Iris pigment epithelial cell (primary cell): ENCODE measurements around a stretch of chr13.

GRCh38 chr13:110707480-110707731 is 1.5 kb upstream of the CARS2 start:
- RRBS = no CpG with 5 or more reads among the region's 6 CpGs

GRCh38 chr13:110713117-110713602 is 340 bp upstream of the ING1 start:
- RRBS = 2% methylated on average over 4 of the region's 37 CpGs

- RRBS = no CpG with 5 or more reads among the region's 7 CpGs
Measured at GRCh38 chr13:110916303-110917085, 1.6 kb upstream of the ANKRD10 start.

DNA sequence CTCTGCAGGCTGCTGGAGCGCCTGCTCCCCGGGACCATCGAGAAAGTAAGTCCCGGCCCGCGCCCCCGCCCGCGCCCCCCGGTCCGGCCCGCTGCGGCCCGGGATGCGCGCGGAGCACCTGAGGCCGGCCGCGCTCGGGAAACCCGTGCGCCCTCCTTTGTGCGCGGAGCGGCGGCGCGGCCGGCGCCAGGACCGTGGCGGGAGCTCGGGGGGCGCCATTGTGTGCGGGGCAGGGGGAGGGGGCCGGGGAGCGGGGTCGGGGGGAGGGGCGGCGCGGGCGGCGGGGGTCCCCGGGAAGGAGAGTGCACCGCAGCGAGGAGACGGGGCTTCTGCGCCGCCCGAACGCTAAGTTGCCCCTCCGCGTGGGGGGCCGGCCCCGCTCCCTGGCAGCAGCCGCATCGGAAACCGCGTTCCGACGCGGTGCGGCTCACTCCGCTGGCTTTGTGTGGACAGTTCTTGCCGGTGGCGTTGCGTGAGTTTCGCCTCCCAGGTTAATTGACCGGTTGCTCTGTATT is 594 bp downstream of the ARHGEF7 start:
- RRBS = 3% methylated on average over 47 of the region's 70 CpGs

DNA sequence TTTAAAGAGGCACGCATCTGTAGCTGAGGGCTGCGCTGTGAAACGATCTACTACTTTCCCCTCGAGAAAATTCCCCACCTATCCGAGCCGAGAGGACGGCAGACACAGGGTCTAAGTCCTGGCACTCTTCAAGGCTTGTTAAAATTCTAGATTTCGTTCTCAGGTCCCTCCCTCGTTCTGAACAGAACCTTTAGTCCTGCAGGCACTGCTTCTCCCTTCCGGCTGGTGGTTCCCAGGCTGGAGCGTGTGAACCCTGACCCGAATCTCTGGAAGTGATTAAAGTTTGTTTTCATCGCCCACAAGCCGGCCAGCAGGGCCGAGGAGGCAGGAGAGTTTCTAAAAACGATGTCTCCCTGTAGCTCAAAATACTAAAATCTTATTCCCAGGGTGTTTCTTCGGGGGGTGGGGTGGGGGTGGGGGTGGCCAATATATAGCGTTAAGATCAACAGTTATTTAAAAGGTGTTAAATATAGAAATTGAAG is 1.1 kb downstream of the ARHGEF7 start:
- RRBS = 3% methylated on average over 4 of the region's 18 CpGs

DNA sequence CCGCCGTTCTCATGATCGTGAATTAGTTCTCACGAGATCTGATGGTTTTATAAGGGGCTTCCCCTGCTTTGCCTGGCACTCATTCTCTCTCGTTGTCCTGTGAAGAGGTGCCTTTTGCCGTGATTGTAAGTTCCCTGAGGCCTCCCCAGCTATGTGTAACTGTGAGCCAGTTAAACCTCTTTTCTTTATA is 68.9 kb downstream of the ARHGEF7 start:
- RRBS = no CpG with 5 or more reads among the region's 6 CpGs

DNA sequence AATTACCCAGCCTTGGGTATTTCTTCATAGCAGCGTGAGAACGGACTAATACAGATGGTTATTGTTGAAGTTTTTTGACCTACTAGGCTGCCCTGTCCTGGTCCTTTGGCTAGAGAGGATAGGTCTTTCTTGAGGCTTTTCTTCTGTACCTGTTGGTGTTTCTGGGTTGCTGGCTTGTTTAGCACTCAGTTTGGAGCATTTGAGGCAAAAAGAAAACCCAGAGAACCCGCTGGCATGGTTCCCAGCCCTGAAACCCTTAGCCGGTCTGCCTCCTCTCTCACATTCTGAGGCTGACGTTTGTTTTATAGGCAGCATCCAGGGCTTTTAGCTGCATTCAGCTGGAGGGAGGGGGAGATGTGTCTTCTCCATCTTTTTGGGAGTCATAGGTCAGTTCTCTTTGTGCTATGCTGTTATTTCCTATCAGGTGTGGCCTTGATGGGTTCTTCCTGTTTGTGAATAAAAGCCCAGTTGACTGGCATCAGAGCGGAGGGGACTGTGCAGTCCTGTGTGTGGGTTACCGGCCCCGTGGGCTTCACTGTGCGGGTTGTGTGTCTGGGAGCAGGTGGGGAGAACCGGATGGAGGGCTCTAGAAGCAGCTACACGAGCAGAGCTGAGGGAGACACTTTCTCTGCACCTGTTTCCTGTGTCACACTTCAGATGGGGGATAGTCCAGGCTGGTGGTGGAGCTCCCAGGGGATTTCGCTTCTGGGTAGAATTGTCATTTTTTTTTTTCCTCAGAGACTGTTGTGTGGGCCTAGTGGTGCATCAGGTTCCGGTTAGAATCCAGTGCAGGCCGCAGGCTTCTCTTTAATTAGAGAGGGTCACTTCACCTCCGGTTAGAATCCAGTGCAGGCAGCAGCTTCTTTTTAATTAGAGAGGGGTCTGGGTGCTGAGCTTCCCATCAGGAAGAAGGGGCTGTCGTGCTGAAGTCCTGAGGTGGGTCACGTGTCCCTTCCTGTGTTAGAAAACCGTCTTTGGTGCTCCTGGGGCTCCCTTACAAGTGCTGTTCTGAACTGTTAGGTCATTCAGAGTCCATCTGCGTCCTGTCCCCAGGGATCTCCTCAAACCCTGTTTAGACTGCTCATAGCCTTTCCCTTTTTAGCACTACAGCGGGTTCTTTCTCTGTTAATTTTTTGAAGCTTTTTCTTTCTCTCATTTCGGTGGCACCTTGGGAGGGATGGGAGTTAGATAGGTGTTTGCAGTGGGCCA is 69.6 kb downstream of the ARHGEF7 start:
- RRBS = 59% methylated on average over 6 of the region's 21 CpGs

DNA sequence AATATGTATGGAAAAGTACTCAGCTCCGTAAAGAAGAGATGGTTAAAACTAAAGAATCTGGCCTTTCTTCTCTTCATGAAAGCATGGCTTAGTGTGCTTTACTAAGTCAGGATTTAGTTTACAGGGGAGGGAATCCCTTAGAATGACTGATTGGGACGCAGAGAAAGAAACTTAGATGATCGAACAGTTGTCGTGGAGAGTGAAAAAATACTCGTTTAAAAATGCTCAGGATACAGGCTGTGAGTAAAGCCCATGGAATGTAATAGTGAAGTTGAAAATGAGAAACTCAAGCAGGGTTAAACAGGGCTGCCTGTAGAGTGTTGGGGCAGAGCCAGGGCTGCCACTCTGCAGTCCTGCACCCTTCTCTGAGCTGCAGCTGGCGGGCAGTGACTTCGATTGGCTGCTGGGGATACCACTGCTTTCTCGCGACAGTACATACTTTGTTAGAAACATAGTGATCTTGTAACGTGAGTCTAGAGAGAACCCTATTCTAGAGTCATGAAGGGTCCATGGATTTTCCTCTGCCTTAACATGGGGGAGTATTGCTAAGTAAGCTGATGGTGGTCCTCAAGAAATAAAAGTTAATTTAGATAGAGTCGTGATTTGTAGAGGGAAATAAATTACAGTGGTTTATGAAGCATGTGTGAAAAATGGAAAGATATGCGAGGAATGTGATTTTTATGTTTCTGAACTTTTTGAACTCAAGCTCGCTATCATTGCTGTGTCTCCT is 95.4 kb downstream of the ARHGEF7 start:
- RRBS = no CpG with 5 or more reads among the region's 13 CpGs

DNA sequence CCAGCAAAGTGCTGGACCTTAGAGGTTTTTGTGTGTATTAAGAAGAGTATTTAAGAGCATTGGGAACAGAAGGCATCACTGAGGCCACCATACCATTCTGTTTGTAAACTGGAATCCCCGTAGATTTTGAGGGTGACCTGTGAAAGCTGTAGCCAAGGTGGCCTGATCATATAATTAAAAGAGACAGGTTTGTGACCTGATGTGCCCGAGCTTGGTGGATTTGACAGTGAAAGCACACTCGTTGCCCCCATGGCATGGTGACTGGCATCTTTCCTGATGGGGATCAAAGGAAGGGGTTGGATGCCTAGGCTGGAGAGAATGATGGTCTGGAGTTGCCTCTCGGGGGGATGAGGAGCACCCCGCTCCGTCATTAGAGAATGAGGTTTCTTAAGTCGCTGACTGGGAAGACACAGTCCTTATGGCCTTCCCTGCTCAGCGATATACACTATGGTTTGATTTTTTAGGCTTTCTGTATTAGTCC is 82.0 kb upstream of the TEX29 start:
- RRBS = no CpG with 5 or more reads among the region's 8 CpGs

DNA sequence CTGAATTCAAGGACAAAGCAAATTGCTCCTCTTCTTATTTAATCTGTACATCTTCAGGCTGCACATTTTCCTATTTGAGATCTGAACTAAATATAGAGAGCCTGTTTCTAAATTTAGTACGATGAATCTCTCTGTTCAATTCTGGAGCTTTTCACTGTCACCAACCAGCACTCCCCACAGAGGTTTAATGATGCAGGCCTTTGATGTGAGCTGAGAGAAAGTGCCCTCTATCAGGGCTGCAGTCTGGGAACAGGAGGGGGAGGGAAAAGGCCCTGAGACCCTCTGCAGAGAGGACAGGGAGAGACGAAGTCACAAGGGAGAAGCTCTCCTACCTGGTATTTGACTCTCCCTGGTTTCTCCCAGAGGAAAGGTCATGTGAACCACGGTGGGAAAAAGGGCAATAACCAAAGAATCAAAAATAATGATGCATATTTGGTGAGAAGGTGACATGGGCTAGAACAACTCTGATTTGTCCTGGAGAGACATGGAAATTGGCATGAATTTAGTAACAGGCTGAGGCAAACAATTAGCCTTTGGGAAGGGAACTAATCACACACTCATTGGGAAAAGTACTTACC is 206.7 kb upstream of the SOX1 start:
- RRBS = no CpG with 5 or more reads among the region's 3 CpGs

DNA sequence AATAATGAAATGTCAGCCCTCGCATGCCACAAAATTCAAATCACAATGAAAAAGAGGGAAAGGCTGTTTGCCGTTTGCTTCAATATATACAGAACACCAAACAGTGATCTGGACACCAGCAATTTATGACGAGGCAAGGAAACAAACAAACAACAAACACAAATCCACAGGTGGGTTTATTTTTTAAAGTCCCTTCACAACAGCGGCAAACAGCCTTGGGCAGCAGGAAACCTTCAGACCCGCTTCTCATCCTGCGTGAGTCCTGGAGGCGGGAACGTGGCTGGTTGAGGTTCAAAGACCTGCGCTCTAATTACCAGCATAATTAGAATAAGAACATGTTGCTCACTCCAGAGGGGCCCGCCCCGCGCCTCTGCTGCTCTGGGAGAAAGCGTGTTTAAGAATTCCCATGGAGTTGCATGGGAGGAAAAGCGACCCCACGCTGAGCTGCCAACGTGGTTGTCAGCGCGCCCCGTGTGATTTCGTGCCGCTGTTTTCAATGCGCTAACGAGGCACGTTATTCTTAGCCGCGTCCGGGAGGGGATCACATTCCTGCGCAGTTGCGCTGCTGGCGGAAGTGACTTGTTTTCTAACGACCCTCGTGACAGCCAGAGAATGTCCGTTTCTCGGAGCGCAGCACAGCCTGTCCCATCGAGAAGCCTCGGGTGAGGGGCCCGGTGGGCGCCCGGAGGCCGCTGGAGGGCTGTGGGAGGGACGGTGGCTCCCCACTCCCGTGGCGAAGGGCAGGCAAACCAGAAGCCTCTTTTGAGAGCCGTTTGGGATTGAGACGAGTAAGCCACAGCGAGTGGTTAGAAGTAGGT is 174.0 kb upstream of the SOX1 start:
- RRBS = no CpG with 5 or more reads among the region's 47 CpGs

- RRBS = 2% methylated on average over 2 of the region's 18 CpGs
Measured at GRCh38 chr13:111893639-111893975, 173.3 kb upstream of the SOX1 start.

GRCh38 chr13:112057092-112057633 is 9.8 kb upstream of the SOX1 start:
- RRBS = no CpG with 5 or more reads among the region's 41 CpGs

- RRBS = no CpG with 5 or more reads among the region's 15 CpGs
Measured at GRCh38 chr13:112193620-112194212, 126.8 kb downstream of the SOX1 start.

DNA sequence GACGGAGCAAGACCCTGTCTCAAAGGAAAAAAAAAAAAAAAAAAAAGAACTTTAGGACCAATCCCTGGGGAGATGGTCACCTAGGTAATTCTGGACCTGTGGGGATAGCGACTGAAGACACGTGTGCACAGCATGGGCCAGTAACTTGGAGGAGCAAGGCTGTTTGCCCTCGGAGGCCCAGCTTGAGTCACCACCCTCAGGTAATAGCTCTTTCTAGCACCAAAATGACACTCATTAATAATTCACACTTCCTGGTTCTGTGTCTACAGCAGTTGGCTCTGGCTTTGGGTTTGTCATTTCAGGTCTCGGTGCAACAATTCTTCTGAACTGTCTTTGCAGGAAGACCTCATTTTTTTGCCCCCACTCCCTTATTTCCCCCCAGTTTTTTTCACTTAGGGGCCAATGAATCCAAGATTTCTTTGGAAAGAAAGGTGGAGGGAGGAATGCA is 3.9 kb upstream of the ATP11A start:
- RRBS = no CpG with 5 or more reads among the region's 5 CpGs

GRCh38 chr13:112707594-112708147 is 17.8 kb downstream of the ATP11A start:
- RRBS = 100% methylated on average over 1 of the region's 20 CpGs

DNA sequence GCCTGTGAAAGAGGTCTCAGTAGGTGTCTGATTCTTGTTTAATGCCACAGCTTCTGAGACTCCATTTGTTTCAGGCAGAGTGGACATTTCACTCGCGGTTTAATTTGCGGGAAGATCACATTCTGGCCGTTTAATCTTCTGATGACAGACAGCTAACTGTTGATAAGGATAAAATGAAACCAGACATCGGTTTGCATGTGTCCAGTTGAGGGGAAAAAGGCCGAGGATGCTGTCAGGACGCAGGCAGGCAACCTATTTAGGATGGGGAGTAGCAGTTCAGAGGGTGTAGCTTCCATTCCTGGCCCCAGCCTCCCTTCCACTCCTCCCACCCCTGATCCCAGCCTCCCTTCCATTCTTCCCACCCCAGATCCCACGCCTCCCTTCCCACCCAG is 23.7 kb downstream of the ATP11A start:
- RRBS = no CpG with 5 or more reads among the region's 8 CpGs

DNA sequence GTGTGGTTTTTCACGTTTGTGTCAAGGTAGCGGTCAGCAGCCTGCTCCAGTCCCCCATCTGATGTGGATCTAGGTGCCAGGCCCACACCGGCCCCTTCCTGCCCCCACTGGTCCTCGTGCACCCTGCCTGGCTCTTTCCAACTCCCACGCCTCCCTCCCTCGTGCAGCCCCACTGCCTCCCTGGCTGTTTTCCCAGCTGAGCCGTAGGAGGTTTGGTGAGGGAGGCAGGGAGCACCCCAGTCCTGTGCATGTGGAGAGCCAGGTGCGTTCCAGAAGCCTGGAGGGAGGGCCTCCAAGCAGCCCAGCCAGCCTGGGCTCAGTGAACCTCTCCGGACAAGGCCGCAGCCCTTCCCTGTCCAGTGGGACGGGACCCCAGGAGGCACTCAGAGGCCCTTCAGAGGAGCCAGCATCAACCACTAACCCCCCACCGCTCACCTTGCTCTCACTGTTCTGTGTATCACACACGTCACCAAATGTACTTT is 122.4 kb downstream of the ATP11A start:
- RRBS = no CpG with 5 or more reads among the region's 13 CpGs

DNA sequence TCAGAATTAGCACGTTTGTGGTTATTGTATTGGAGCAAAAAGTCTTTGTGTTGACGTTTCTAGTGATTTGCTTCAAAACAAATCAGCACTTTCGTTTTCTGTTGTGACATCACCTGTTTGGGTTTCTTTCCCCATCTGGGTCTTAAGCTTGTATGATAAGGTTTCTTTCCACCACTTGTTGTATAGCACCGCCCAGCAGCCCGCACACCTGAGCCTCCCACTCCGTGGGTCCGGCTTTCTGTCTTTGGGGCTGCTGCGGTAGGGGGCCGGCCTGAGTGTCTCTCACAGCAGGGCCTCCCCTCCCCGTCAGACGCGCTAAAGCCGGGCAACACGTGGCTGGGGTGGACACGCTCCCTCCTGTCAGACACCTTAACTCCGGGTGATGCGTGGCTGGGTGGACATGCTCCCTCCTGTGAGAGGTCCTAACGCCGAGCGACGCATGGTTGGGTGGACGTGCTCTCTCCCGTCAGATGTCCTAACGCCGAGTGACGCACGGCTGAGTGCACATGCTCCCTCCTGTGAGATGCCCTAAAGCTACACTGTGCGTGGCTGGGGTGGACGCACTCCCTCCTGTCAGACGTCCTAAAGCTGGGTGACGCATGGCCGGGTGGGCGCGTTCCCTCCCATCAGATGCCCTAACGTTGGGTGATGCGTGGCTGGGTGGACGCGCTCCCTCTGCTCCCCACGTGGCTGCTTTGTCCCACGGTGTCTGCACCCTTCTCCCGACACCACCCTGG is 126.2 kb upstream of the MCF2L start:
- RRBS = 67% methylated on average over 10 of the region's 41 CpGs

DNA sequence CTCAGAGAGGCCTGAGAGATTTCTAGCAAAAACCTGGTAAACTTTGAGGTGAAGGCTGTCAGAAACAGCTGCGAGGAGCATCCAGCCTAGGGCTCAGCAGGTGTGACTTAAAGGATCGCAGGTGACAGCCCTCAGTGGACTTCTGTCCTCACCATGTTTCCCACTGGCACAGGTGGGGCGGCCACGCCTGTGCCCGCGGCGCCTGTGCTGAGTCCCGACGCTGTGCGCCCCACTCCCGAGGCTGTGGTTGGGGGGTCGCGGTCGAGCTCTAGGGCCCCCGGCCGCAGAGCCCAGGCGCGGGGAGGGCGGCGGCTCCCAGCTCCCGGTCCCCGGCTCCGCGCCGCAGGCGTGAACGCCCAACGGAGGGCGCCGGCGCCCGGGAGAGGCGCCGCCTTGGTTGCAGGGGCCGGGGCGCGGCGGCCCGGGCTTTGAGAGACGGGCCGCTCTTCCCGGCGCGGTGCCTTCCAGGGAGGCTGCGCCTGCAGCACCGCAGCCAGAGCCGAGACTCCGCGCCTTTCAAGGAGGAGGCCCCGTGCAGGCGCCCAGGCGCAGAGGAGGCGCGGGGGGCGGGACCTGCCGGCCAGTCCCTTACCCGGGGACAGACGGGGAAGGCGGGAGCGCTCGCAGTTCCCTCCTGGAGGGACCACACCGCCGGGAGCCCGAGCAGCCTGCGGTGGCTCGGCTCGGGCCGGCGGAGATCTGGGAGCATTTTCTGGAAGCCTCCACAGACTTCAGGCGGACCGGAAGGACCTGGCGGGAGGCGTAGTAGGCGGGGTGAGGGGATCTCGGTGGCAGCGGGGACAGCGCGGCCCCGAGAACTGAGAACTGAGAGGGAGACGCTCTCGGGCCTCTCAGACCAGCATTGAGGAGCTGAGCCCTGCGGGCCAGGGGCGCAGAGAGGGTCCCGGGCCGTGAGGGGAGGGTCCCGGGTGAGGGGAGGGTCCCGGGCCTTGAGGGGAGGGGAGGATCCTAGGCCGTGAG is 25.7 kb upstream of the MCF2L start:
- RRBS = 2% methylated on average over 28 of the region's 88 CpGs